Placental pericyte (primary cell): ENCODE measurements around a stretch of chr6.

DNA sequence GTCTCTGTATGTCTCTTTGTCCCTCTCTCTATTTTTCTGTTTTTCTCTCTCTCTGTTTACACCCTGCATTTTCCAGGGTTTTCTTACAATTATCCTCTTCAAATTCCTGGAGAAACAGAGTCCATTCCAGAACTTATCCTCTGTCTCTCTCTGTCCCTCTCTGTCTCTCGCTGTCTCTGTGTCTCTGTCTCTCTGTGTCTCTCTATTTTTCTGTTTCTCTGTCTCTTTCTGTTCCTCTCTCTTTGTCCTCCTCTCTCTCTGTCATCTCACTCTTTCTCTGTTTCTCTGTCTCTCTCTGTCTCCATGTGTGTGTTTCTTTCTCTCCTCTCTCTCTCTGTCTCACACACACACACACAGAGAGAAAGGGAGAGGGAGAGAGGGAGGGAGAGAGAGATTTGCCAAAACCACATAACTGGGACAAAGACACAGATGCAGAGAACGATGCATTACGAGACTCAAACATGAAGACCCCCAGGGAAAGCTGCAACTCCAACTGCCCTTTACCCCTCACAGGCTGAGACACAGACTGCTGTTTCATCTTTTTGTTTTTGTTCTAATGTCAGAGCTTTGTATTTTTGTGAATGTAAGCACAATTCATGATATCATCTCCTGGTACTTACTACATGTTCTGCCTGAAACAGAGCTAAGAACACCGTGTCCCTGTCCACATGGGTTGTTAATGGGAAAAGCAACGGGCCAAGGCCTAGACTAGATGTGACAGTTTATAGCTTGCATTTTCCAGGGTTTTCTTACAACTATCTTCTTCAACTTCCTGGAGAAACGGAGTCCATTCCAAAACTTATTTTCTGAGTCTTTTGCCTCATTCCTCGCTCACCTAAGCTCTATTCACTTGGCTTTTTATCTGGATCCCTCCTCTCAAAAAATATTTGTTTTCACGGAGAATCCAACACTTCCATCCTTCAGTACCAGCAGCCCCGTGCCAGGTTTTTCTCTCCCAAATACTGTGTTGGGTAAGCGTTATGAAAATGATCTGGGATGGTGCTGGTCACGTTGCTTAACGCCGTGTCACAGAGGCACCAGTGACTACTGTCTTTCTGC is 177.1 kb upstream of the ARID1B start:
- CAGE, long polyA plus RNA: no peak

GRCh38 chr6:156651345-156651818 is 125.8 kb upstream of the ARID1B start:
- CAGE, long polyA plus RNA: no peak

DNA sequence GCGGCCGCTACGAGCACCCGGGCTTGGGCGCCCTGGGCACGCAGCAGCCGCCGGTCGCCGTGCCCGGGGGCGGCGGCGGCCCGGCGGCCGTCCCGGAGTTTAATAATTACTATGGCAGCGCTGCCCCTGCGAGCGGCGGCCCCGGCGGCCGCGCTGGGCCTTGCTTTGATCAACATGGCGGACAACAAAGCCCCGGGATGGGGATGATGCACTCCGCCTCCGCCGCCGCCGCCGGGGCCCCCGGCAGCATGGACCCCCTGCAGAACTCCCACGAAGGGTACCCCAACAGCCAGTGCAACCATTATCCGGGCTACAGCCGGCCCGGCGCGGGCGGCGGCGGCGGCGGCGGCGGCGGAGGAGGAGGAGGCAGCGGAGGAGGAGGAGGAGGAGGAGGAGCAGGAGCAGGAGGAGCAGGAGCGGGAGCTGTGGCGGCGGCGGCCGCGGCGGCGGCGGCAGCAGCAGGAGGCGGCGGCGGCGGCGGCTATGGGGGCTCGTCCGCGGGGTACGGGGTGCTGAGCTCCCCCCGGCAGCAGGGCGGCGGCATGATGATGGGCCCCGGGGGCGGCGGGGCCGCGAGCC is 1.4 kb downstream of the ARID1B start:
- CAGE, long polyA plus RNA: no peak

DNA sequence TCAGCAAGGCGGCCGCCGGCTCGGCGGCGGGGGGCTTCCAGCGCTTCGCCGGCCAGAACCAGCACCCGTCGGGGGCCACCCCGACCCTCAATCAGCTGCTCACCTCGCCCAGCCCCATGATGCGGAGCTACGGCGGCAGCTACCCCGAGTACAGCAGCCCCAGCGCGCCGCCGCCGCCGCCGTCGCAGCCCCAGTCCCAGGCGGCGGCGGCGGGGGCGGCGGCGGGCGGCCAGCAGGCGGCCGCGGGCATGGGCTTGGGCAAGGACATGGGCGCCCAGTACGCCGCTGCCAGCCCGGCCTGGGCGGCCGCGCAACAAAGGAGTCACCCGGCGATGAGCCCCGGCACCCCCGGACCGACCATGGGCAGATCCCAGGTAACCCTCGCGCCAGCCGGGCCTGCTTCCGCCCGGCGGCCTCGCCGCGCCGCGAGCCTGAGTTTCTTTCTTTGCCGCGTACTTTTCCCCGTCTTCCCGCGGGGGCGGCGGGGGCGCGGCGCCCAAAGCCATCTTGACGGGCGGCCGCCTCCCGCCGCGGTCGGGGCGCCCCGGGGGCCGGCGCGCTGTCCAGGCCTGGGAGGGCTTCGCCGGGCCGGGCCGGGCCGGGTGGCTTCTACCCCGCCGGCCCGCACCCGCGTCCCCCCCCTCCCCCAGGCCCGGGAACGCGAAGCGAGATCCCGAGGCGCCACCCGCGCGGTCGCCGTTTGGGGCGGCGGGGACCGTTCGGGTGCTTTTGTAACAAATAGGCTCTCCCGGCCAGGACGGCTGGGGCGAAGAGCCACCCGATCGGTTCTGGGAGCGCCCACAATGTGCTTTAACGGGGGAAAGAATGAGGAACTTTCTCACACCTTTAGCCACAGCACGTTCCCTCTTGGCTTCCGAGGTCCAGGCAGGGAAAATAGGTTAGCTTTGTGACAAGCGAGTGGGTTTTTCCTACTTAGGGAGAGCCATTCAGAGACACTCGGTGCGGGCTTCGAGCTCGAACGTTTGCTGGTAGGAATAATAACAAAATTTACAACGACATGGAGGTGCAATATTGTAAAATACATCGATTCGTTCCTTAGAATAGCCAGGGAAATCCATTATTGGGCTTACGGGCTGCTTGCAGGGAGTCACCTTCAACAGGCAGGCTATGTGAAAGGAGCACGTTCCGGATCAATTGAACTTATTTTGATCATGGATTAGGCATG is 2.3 kb downstream of the ARID1B start:
- CAGE, long polyA plus RNA: no peak

DNA sequence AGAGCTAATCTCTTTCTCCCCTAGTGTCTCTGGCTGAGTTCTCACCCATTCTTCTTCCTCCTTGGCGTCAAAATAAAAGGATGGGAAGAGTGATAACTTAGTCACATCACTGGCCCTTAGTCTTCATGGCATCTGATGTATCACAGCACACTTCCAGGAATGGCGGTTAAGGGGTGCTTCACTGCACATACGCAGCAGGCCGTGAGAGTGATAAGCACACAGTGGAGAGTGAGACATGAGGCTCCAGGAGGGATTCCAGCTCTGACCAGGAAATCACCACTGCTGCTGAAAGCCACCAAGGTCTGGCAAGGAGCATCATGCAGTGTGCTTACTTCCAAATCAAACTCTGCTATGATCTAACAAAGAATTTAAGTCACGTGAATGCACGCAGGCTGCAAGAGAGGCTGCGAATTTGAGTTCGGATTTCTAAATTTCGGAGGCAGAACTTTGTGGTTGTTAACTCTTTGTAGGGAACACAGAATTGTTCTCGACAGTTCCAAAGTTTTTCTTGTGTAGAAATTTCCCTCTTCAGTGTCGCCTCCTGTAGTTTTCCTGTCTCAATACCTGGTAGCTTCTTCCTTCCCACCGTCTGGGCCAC is 62.5 kb downstream of the ARID1B start:
- CAGE, long polyA plus RNA: no peak

GRCh38 chr6:156857351-156858347 is 80.5 kb downstream of the ARID1B start:
- CAGE, long polyA plus RNA: no peak

- CAGE, long polyA plus RNA: no peak
Observed at GRCh38 chr6:156976067-156977157, 199.2 kb downstream of the ARID1B start.

DNA sequence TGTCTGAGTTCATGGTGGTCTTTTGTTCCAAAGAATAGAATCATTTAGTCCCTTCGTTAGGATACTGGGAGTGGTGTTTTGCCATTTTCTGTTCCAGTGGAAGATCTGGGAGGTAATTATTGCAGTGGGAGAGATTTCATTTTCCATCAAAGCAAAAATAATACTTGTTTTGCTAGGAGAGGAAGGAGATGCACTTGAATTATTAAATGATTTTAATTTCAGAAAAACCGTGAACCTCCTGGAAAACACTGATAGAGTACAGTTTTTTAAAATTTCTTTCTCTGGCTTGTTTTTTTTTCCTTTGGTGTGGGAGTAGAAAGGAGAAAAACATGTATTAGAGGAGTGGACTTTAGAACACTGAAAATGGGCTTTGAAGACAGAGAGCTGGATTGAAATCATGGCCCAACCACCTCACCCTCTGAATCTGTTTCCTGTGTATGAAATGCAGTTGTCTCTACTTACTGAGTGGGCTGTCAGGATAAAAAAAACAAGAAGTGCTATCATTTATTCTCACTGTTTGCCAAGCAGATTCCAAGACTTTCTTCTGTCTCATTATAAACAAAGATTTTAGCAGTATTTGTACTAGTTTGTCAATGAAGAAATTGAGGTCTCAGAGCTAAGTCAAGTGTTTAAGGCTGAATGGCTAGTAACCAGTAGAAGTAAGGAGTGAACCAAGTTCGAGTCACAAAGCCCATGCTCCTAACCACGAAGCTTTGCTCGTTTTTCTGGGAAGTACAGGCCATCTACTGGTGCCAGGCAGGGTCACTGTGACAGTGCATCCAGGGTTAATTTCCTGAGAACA is 256.5 kb downstream of the TMEM242 start:
- CAGE, long polyA plus RNA: no peak

GRCh38 chr6:157099943-157100592 is 223.3 kb downstream of the TMEM242 start:
- CAGE, long polyA plus RNA: no peak

- CAGE, long polyA plus RNA: no peak
Observed at GRCh38 chr6:157235401-157236637, 87.5 kb downstream of the TMEM242 start.

DNA sequence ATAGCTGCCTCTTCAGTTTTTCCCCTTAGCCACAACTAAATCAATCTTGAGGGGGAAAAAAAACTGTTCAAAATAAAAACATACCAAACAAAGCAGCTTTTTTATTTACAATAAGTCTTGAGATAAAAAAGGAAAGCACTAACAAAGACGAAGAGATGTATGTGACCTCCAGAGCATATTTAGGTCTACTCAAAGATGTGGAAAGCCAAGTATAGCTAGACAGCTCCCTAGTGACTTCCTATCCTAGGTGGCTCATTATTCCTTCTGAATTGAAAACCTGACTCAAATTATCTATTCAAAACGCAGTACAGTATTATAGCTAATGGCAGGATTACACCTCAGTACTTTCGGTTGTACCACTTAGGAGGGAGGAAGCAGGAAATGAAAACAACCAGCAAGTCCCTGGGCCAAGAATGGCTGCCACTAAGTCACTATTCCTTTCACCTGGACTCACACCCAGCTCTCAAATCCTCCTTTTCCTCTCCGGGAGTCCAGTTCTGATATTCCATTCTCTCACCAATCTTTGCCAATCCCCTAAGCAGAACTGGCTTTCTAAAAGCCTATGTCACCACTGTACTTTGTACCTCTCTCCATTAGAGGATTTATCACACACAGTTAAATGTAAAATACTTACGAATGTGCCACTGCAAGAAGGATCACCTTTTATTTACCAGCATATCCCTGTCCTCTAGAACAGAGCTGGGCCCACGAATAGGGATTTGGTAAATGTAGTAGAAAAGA is 20.7 kb downstream of the TMEM242 start:
- CAGE, long polyA plus RNA: no peak

GRCh38 chr6:157307996-157308361 is 15.3 kb downstream of the TMEM242 start:
- CAGE, long polyA plus RNA: no peak

DNA sequence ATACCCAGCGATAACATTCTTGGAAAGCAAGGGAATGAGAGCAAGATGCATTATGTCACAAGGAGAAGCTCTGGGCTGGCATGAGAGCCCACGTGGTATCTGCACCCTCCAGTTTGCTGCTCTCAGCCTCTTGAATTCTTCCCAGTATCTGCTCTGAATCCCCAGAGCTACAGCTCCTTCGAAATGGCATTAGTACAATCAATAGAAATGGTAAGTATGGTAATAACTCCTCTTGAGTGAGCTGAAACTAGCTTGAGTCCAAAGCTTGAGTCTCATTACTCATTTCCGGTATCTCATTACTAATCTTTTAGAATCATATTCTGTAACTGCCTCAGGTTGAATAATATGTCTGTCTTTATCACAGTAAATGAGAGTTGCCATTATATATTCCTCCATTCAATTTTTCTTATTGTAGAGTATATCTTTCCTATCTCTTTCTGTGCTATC is 4.9 kb upstream of the TMEM242 start:
- CAGE, long polyA plus RNA: no peak

DNA sequence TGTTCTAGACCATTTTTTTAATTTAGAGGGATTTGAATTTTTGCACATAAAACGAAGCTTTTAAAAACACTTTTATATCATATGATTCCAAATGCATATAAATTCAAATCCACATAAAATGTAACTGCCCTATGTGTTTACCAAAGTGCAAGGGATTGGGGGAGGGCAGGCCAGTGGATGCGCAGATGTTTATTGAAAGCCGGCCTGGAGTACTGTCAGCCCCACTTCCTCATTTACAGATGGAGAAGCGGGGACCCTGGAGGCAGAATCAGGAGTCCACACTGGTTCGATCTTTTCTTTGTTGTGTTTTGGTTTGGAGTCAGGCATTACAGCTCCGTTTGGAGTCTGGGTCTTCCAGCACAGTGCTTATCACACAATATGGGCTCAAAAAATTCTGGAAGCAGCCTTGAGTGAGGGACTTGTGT is 139.9 kb downstream of the ZDHHC14 start:
- CAGE, long polyA plus RNA: no peak

DNA sequence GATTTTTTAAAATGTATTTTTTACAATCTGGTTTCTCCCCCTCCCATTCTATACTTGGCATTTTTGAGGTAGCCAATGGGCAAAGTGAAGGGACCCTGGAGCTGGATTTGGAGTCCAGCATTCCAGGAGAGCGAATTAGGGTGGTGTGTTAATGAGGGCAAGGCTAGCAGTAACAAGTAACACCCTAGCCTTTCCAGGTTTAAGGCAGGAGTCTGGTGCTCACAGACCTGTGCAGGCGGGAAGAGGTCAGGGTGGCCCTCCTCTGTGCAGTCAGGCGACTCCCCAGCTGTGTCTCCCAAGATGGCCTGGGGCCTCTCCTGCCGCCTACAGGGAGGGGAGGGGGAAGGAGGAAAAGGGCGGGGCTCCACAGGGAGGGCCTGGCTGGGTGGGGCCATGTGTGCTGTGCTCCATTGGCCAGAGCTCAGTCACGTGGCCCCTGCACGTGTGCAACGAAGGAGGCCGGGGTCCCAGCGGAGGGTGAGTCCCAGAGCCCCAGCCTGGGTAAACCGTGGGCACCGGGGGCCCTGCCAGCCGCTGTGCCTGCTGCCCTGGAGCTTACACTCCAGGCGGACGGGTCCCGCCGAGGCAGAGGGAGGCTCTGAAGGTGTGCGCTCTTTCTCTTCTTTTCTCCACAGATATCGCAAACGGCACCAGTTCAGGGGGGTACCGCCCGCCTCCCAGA is 211.5 kb downstream of the ZDHHC14 start:
- CAGE, long polyA plus RNA: no peak

DNA sequence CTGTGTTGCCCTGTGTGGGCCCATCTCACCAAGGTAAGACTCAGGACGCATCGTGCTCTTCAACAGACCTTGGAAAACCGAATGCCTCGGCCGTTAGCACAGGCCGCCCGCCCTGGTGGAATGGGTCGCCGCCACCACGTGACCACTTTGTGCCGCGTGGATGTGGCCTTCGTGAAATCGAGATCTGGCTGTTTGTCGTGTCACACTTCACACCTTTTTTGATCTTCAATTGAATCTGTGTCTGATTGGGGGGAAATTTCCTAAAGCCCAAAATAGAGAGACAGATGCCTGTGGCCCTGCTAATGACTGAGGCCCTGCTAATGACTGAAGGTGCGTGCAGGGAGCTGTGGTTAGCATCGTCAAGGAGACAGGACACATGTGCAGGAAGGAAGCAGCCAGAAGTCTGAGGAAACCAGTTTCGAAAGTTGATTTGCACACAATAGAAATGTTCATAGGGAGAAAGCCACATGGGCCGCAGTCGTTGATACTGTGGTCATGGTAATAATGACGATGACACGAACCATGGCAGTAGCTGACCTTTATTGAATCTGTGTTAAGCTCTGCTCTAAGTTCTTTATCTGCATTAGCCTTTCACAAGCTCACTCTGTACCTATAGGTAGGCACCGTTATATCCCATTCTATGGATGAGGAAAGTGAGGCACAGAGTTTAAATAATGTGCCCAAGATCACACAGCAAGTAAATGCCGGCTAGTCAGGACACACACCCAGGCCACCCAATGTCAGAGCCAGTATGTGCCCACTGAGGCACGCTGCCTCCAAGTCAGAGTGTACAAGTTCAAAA is 175.5 kb upstream of the SNX9 start:
- CAGE, long polyA plus RNA: no peak

GRCh38 chr6:157670457-157670875 is 152.6 kb upstream of the SNX9 start:
- CAGE, long polyA plus RNA: no peak

DNA sequence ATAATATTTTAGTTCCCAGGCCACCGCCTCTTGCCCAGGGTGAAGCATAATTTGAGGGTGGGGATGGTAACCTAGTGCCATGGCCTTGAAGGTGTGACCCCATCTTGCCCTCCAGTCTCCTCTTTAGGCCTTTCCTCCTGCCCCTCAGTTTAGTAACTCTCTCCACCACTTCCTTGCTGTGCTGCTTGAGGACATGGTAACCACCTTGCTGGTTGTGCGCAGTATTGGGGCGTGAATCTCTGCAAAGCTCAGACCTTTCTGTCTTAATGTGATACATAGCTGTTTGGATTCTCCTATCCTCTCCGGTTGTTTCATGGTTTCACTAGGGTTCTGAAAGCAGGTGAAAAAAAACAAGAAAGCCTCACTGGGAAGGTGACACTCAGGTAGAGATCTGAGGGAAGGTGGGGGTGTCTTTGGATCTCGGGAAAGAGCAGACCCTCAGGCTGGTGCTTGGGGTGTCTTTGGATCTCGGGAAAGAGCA is 16.6 kb downstream of the SNX9 start:
- CAGE, long polyA plus RNA: no peak

DNA sequence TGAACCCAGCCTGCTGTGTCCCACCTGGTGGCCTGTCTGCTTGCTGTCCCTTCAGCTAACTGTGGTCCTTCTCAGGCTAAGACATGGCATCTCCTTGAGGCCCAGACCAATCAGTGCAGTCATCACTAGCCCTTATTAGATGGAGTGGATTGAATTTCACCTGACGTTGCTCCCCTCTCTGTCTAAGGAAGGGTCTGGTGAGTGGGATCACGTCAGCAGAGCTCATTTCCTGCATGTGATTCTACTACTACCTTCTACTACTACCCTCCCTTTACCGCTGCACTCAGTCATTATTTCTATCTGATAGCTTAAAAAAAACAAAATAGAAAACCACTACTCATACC is 28.0 kb upstream of the SYNJ2 start:
- CAGE, long polyA plus RNA: no peak

- CAGE, long polyA plus RNA: no peak
Observed at GRCh38 chr6:157954074-157955331, 27.2 kb upstream of the SYNJ2 start.